ENCODE results near the genes PKN1, OR7A10 and SYDE1.

GRCh38 chr19:14091075-14092065, 5.8 kb upstream of the C19orf67 start:
- PRO-cap, 2 experiments: peak in 2 of 2 experiments; most common plus-strand start chr19:14091212 (in 2)

DNA sequence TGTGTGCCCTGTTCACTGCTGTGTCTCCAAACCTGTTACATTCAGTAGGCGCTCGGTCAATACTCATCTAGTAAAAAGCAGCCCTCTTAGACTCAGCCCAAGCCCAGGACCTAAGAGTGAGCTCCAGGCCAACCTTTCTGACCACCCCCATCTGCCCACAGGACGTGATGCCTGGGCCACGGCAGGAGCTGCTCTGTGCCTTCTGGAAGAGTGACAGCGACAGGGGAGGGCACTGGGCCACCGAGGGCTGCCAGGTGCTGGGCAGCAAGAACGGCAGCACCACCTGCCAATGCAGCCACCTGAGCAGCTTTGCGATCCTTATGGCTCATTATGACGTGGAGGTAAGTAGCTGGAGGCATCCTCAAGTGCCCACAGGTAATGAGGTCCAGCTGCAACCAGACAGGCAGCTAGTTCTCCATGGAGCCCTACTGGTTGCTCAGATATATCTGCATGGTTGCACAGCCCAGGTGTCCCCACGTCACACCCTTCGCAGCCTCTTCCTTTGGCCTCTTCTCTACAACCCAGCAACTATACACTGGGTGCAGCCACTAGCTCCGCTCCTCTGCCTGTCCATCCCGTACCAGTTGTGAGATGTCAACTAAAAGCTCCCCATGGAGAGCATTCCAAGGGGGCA, 14.8 kb downstream of the DDX39A start:
- PRO-cap, 2 experiments: no peak in any of the 2 experiments

DNA sequence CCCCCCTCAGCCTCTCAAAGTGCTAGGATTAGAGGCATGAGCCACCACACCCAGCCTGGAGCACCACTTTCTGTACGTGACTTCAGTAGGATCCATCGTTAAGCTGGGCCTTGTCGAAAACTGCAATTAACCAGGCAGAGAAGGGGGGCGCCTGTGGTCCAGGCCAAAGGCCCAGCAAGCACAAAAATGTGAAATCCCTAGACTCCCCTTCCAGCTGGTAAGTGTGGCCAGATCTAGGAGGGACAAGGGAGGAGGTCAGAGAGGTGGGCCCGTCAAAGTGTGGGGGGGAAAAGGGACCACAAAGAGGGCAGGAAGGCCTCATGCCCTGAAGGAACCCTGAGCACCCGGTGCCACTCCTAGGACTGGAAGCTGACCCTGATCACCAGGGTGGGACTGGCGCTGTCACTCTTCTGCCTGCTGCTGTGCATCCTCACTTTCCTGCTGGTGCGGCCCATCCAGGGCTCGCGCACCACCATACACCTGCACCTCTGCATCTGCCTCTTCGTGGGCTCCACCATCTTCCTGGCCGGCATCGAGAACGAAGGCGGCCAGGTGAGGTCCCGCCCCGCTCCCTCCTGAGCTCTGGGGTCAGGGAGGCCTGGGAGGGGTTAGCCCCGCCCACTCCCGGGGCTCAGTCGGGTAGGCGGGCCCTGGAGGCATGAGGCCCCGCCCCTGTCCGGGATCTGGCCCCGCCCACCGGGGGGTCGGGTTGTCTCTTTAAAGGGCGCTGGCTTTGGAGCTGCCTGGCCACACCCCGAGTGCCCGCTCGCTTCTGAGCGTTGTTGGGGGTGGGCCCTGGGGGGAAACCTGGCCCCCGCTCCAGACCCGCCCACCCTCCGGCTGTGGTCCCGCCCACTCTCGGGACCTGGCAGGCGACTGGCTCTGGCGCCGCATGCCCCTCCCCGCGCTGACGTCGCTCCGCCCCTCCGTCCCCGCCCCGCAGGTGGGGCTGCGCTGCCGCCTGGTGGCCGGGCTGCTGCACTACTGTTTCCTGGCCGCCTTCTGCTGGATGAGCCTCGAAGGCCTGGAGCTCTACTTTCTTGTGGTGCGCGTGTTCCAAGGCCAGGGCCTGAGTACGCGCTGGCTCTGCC, 13.4 kb downstream of the DDX39A start:
- PRO-cap, 2 experiments: no peak in any of the 2 experiments

DNA sequence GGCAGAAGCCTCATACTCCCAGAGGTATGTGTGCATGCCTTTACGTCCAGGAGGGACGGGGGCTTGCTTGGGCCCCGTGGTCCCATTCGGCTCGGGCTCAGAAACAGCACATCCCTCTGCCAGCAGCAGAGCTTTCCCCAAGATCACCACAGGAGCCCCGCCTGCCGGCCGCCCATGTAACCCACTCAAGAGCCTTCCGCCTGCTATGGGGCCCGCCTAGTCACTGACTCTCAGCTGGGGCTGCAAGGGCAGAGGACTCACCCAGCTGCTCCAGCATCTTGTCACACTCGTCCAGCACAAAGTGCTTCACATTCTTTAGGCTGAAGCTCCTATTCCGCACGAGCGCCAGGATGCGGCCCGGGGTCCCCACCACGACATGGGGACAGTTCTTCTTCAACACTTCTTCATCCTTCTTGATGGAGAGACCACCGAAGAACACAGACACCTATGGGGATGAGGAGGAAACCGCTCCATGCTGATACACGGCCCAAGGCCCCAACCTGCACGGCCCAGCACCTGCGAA, 8.4 kb downstream of the DDX39A start:
- PRO-cap, 2 experiments: no peak in any of the 2 experiments

GRCh38 chr19:14416071-14416690, 3.0 kb downstream of the DDX39A start:
- PRO-cap, 2 experiments: no peak in any of the 2 experiments

DNA sequence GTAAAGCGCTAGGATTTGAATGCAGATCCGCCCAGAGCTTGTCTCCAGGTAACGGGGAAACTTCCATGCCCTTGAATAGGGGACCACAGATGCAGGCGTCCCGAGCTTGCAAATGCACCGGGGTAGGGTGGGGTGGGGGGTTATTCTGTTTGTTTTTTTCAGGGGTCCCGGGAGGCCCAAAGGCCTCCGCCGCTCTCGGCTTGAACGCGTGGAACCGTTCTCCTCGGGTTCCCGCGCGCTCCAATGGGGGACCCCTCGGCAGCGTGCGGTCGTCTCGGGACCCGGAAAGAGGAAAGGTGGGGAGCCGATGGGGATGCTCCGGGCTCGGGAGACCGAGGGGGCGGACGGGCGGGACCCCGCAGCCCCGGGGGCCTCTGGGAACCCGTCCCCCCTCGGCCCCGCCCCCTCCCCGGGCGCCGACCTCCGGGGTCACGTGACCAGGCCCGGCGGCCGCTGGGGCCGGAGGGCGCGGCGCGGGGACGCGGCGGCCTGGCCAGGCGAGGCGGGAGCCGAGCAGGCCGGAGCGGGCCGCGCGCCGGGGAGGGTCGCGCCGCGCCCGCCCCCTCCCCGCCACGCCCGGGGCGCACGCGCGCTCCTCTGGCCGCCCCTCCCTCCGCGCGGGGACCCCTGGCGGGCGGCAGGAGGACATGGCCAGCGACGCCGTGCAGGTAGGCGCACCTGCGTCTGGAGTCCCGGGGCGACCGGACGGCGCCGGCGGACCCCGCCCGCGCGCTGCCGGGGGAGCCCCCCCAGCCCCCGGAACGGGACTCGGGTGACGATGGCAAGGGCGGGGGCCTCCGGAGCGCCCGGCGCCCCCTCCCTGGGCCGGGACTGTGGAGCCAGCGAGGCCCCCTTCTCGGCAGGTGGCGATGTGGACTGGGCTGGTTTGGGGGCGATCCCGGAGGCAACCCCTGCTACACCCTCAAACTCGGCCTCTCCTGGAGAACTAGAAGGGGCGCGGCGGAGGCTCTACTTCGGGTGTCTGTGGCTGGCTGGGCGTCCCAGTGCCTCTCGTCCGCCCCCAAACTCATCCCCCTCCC, at the start of gene PKN1:
Gene PKN1, plus strand, starts transcription at position 432 of the 1,040 bp plus-strand sequence.
- PRO-cap, 2 experiments: peak in 2 of 2 experiments; most common plus-strand start position 462 of the sequence (in 1); most common minus-strand start position 285 of the sequence (in 1)

DNA sequence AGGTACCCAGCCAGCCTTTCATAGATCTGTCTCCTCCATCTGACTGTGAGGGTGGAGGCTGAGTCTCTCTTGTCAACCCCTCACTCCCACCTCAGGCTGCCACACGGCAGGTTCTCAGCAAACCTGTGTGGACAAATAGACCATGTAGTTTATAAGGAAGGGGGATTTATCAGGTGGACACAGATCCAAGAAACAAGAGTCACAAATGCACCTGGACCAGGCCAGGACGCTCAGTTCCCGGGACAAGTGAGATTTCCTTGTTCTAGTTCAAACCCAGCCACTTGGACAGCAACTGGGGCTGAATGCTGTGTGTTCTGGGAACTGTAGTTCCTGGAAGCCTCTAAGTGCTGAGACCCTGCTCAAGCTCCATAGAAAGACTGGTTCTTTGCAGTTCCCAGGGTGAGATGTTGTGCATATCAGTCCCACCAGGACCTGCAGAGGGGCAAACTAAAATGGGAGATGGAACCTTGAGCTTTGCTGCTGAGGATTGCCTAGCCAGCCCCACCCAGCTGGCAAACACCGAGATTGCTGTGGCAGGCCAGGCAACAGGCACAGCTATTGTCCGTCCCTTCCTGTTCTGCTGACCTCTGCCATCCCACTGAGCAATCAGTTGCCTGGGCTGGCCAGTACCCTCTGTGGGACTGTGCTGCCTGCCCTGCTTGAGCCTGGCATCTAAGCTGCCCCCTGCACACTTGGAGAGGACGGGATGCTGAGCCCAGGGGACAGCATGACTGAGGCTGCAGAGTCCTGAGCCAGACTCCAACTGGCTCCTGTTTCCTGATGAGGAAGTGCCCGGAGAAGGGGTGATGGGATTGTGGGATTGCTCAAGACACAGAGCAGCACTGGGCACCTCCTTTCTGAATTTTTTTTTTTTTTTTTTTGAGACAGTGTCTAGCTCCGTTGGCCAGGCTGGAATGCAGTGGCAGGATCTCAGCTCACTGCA, 1.4 kb upstream of the GIPC1 start:
- PRO-cap, 2 experiments: no peak in any of the 2 experiments

GRCh38 chr19:14515835-14516672, 2.1 kb downstream of the DNAJB1 start:
- PRO-cap, 2 experiments: no peak in any of the 2 experiments

DNA sequence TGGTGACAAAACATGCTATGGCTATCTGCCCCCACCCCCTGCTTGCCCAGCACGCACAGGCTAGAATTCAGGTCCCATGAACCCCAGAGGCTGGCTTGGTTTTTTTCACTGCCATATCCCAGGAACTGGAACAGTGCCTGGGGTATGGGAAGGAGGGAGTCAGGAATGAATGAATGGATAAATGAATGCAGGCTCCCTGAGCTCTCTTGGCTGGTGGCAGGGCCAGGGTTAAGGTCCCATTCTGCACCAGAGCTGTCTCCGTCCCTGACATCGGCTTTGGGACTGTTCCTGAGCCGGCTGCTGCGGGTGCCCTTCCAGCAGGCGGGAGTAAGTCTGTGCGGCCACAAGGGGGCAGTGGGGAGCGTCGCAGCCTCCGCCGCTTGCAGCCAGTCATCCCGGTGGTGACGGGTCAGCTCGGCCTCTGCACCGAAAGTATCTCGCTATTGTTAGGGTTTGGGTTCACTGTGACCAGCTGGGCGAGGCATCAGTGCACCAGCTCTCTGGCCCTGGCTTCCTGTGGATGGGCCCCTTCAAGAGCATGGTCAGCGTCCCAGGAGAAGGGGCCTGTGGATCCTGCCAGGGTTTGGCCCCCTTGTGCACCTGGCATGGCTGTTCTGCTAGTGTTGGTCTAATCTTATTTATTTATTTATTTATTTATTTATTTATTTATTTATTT, 15.2 kb downstream of the NDUFB7 start:
- PRO-cap, 2 experiments: no peak in any of the 2 experiments

- PRO-cap, 2 experiments: no peak in any of the 2 experiments
Measured at GRCh38 chr19:14731878-14732224, 42.0 kb downstream of the ZNF333 start.

- PRO-cap, 2 experiments: no peak in any of the 2 experiments
Measured at GRCh38 chr19:14732284-14732890, 42.5 kb downstream of the ZNF333 start.

- PRO-cap, 2 experiments: no peak in any of the 2 experiments
Measured at GRCh38 chr19:14785061-14785673, 6.8 kb upstream of the ADGRE2 start.

GRCh38 chr19:14848780-14849343, at the start of gene OR7A10:
Gene OR7A10, minus strand, starts transcription at chr19:14848922.
- PRO-cap, 2 experiments: no peak in any of the 2 experiments

DNA sequence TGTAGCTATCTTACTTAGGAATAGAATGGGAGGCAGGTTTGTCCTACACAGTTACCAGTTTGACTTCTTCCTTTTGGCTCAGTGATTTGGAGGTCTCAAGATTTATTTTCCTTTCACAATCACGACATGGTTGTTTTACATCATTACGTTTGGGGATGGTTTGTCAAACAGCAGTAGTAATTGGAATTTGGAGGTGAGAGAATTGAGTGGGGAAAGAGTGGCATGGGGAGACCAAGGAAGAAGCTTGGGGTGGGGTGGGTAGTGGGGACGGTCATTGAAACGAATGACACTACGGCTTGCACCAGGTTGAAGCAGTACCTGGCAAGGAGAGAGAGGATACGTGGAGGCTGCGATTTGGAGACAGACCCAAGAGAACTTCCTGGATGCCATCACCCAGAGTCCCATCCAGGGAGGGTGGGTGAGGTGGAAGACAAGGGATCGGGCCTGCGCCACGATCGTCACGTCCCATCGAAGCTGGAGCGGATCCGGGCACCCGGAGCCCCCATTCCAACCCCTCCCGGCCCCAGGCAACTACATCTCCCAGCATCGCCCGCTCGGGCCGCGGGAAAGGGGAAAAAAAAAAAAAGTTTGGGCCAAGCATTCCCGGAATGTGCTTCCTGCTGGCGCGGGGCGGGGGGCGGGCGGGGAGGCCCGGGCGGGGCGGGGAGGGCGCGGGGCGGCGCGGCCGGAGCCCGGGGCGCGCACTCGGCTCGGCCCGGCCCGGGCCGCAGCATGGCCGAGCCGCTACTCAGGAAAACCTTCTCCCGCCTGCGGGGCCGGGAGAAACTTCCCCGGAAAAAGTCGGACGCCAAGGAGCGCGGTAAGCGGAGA, at the start of gene SYDE1:
Gene SYDE1, plus strand, starts transcription at position 700 of the 831 bp plus-strand sequence.
- PRO-cap, 2 experiments: peak in 1 of 2 experiments; most common plus-strand start position 666 of the sequence (in 1); most common minus-strand start position 519 of the sequence (in 1)

GRCh38 chr19:15159776-15160716, 34.5 kb upstream of the ILVBL start:
- PRO-cap, 2 experiments: no peak in any of the 2 experiments

- PRO-cap, 2 experiments: no peak in any of the 2 experiments
Measured at GRCh38 chr19:15237872-15238497, 5.7 kb upstream of the EPHX3 start.

- PRO-cap, 2 experiments: no peak in any of the 2 experiments
Measured at GRCh38 chr19:15264334-15265192, 32.3 kb upstream of the EPHX3 start.

- PRO-cap, 2 experiments: no peak in any of the 2 experiments
Measured at GRCh38 chr19:15271205-15271806, 39.1 kb upstream of the EPHX3 start.

DNA sequence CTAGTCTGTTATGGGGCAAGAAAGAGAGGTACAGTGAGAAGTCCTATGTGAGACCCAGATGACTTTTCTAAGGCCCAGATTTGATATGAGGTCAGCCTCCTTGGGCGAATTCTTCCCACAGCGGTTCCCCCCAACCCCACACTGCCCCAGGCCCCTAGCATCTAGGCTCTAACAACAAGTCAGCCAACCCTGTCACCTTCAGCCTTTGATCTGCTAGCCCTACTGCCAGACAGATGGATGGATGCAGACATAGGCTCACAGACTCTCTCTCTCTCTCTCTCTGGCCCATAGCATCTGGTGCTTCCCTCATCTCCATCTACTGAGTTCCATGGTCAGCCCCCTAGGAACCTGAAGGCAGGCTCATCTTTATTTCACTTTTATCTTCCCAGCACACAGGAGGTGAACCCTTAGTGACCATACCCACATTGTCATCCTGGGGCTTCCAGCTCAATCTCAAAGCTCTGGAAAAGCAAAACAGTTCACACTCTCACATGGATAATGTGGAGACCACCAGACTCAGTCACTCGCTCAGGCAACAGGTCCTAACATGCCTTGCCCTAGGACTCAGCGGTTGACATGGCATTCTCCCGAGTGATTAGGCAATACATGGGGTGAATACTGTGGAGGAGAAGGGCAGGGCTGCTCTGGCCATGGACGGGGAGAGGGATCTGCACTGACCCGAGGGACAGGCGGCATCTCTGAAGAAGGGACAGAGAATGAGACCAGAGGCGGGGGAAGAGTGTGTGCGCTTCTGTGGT, 44.2 kb upstream of the EPHX3 start:
- PRO-cap, 2 experiments: no peak in any of the 2 experiments

GRCh38 chr19:15283531-15284090, 48.7 kb downstream of the BRD4 start:
- PRO-cap, 2 experiments: no peak in any of the 2 experiments